REH cell (cell line): Measurements from ENCODE around the gene CAMKK2.

GRCh38 chr12:120641250-120641663, 831 bp downstream of the CABP1 start:
- PRO-cap = no peak

- PRO-cap = no peak
Measured at GRCh38 chr12:120696145-120697223, 9.5 kb downstream of the MLEC start.

- PRO-cap = unidirectional peak, minus-strand start at chr12:120698882
Measured at GRCh38 chr12:120698453-120699407, 11.5 kb upstream of the UNC119B start.

- PRO-cap = no peak
Measured at GRCh38 chr12:120761218-120761998, 35.8 kb downstream of the ACADS start.

- PRO-cap = no peak
Measured at GRCh38 chr12:120891040-120891699, 13.0 kb downstream of the SPPL3 start.

- PRO-cap = no peak
Measured at GRCh38 chr12:121288176-121289021, 8.1 kb downstream of the CAMKK2 start.

DNA sequence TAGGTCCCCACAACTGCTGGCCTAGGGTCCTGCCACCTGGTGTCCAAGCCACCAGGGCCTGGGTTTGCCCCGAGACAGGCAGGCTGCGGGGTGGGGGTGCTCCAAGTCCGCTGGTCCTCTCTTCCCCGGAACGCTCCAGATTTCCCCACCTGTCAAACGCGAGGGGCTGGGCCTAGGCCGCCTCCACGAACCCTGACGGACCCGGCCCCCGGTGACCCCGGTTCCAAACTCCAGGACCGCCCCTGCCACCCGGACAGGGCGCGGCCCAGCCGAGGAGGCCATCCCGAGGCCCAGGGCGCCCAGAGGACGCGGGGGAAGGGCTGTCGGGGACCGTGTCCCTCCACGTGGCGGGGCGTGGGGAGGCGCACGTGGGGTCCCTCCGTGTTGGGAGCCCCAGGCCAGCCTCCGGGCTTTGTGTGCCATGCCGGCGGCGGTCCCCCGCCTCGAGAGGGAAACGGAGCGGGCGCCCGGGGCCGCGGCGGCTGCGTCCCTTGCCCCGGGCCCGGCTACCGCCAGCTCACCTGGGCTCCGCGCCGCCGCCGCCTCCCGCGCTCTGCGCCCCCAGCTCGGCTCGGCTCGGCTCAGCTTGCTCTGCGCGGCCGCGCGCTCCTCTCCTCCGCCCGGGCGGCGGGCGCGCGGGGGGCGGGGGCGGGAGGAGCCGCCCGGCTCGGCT, at the start of gene CAMKK2:
TSS of gene CAMKK2 (minus strand) at position 593 of the 673 bp plus-strand sequence.
- PRO-cap = bidirectional peak, plus-strand start outside the sequence, minus-strand start at position 557 of the sequence

- PRO-cap = no peak
Measured at GRCh38 chr12:121375127-121375571, 22.9 kb upstream of the ANAPC5 start.

GRCh38 chr12:121391632-121392121, 8.2 kb upstream of the RNF34 start:
- PRO-cap = bidirectional peak, plus-strand start at chr12:121391961, minus-strand start at chr12:121391880

- PRO-cap = no peak
Measured at GRCh38 chr12:121444995-121445628, 45.2 kb downstream of the RNF34 start.

DNA sequence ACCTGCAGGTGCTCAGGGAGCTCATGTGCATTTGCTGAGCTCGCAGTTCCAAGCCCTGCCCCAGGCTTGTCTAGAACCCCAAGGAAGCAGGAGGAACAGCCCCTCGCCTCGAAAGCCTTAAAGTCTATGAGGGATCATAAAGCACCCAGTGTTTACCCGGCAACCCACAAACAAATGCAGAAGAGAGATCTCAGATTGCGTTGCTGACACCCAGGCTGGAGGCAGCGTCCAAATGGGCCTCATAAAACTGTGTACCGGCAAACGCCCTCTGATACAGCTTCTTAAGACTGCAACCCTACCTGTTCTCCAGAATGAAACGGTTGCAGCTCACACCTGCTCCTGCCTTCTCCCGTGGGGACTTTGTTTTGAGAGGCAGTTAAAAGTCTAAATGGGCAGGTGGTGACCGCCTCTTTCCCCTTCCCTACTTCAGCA, 6.7 kb downstream of the KDM2B start:
- PRO-cap = no peak

GRCh38 chr12:121637330-121637863, 32.1 kb downstream of the MORN3 start:
- PRO-cap = bidirectional peak, plus-strand start at chr12:121637748, minus-strand start at chr12:121637641

DNA sequence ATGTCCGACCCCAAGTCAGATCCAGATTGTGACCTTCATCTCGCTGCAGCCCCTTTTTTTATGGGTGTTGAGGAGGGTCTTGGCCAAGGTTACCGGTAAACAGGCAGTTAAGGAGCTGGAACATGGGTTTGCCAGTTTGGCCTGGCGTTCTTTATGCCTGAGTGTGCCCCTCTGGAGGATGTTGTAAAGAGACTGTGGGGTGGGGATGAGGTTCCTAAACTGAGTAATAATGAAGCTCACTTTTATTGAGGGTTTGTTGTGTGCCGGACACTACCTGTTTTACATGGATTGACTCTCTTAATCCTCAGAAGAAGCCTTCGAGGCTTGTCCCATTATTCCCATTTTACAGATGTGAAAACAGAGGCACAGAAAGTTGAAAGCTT, 31.3 kb downstream of the MORN3 start:
- PRO-cap = no peak

- PRO-cap = no peak
Measured at GRCh38 chr12:121776856-121777136, 16.7 kb downstream of the RHOF start.

GRCh38 chr12:121779479-121779876, 14.0 kb downstream of the RHOF start:
- PRO-cap = no peak

- PRO-cap = no peak
Measured at GRCh38 chr12:121782825-121783382, 10.6 kb downstream of the RHOF start.

DNA sequence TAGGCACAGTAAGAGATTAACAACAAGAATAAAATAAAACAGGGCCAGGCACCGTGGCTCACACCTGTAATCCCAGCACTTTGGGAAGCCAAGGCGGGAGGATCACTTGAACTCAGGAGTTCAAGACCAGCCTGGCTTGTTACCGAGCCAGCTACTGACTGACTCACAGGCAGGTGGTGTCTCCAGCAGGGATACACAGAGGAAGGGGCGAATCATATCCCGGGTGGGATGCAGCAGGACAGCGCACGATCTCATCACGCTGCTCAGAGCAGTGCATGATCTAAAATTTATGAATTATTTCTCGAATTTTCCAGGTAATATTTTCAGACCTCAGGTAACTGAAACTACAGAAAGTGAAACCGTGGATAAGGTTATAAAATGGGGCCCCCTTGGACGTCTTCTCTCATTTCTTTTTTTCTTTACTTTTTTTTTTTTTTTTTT, 8.5 kb downstream of the RHOF start:
- PRO-cap = no peak

DNA sequence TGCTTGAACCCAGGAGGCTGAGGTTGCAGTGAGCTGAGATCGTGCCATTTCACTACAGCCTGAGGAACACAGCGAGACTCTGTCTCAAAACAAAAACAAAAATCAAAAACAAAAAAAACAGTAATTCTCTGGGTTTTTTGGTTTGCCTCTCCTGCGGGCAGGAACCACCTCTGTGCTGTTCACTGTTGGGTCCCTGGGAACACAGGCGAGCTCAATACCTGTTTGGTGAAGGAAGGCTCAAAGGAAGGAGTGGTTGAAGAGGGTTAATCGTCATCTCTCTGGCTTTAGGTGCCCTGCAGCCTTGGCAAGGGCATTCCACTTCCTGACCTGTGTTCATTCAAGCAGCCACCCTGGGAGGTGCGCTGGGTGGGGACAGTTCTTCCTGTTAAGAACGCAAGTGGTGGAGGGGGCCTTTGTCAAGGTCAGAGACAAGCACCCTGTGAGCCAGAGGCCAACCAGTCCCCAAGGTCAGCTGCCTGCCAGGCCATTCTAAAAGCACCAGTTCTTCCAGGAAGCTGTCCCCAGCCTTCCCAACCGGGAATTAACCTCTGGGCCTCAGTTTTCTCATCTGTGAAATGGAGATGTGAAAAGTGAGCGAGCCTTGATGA, 6.4 kb downstream of the RHOF start:
- PRO-cap = no peak

- PRO-cap = no peak
Measured at GRCh38 chr12:121787713-121788152, 5.8 kb downstream of the RHOF start.

GRCh38 chr12:121794595-121794908, 1.1 kb upstream of the RHOF start:
- PRO-cap = no peak